ENCODE results near the gene ILF3.

GRCh38 chr19:9934077-9934849, 2.1 kb downstream of the OLFM2 start:
- PRO-cap: no peak
CAGE:
- cytosol, long polyA plus RNA: no peak
- long polyA plus RNA: no peak
- nucleus, long polyA plus RNA: no peak

DNA sequence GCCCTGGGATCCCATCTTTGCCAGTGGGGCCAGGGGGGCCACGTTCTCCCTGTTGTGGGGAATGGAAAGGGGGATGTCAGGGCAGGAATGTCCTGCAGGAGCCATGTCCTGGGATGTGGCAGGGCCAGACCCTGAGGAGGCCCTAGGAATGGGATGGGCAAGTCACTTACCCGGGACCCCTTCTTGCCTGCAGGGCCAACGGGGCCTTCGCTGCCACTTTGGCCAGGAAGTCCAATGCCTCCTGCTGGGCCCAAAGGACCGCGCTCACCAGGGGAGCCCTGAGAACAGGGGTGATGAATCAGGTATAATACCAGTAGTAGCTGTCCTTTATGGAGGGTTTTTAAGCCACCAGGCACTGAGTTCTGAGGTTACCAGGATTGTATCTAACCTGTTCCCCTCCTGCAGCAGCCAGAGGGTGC, 32.9 kb downstream of the COL5A3 start:
- PRO-cap: no peak
CAGE:
- cytosol, long polyA plus RNA: no peak
- long polyA plus RNA: no peak
- nucleus, long polyA plus RNA: no peak

DNA sequence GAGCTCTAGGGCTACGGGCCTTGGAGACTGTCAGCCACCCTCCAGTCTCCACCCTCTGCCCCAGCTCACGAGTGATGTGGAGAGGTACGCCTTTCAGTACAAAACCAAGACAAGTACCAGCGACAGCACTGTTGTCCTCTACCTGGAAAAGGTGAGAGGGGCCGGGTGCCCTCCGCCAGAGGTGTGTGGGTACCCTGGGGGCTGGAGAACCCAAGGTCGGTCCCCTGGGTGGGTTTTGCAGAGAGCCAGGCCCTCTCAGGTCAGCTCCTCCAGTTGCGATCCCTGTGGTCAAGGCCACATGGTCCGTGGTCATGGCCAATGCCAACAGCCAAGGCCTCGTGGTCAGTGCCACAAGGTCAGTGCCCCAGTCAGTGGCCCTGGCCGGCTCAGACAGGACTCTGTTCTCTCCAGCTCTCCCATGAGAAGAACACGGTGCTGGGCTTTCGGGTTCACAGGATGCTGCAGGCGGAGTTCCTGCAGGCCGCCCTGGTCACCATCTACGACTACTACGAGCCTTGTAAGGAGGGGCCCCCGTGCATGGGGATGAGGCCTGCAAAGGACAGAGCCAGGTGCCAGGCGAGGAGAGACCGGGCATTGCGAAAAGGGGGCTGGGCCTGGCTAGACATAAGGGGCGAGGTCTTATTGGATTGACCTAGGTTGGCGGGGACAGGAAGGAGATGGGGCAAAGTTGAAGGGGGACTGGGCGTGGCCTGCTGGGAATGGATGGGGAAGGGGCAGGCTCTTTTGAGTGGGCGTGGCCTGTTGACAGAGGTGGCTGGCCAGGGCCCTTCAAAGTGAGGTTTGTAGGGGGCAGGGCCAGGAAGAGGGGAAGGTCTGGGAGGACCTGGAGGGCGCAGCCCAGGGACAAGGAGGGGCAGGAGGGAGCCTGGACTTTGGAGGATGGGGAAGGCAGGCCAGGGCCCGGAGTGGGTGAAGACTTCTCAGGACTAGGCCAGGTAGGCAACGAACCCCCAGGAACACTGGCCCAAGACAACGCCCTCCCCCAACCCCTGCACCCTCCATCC, 15.2 kb upstream of the SHFL start:
- PRO-cap: no peak
CAGE:
- cytosol, long polyA plus RNA: no peak
- long polyA plus RNA: no peak
- nucleus, long polyA plus RNA: no peak

GRCh38 chr19:10113175-10114117, 2.0 kb downstream of the P2RY11 start:
- PRO-cap: no peak
CAGE:
- cytosol, long polyA plus RNA: no peak
- long polyA plus RNA: no peak
- nucleus, long polyA plus RNA: no peak

DNA sequence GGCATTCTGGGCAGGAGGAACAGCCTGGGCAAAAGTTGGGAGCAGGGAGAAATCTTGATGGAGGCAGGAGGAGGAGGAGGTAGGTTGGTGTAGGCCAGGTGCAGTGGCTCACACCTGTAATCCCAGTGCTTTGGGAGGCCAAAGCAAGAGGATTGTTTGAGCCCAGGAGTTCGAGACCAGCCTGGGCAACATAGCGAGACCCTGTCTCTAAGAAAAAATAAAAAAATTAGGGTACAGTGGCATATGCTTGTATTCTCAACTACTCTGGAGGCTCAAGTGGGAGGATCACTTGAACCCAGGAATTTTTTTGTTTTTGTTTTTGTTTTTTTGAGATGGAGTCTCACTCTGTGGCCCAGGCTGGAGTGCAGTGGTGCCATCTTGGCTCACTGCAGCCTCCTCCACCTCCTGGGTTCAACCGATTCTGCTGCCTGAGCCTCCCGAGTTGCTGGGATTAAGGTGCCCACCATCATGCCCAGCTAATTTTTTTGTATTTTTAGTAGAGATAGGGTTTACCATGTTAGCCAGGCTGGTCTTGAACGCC, 7.5 kb upstream of the ICAM4 start:
- PRO-cap: no peak
CAGE:
- cytosol, long polyA plus RNA: no peak
- long polyA plus RNA: no peak
- nucleus, long polyA plus RNA: no peak

DNA sequence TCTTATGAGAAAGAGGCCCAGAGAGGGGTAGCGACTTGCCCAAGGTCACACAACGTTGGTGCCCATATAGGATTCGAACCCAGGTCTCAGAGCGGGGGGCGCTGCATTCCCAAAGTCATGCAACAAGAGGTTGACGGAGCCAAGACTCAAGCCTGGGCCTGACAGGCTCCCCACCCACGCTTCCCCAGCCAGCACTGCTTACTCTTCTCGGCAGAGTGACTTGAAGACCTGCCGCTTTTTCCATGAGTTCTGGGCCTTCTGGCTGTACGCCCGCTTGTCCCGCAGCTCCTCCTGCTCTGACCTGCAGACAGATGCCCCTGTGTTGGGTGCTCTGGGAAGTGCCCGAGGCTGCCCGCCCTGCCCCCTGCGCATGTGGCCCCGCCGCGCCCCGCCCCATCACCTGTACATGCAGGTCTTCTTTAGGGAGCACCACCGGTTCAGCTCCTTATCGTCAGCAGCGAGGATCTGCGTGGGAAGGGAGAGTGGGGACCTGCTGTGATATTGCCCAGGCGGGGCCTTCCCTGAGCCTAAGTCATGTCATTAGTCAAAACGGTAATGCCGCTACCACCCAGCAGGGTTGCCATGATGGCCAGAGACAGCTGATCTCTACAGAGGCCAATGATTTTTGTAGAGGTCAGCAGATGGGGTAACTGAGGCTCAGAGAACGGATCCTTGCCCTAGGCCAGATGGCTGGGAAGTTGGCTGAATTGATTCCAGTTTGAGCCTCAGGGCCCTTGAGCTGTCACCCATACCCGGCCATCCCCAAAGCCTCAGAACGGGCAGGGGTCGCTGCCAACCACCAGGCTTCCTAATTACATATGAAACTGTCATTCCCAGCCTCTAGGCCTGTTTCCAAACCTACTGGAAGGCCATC, 10.7 kb downstream of the KRI1 start:
- PRO-cap: no peak
CAGE:
- cytosol, long polyA plus RNA: no peak
- long polyA plus RNA: no peak
- nucleus, long polyA plus RNA: no peak

- PRO-cap: no peak
CAGE:
- cytosol, long polyA plus RNA: no peak
- long polyA plus RNA: no peak
- nucleus, long polyA plus RNA: no peak
Observed at GRCh38 chr19:10625869-10626193, 478 bp downstream of the SLC44A2 start.

DNA sequence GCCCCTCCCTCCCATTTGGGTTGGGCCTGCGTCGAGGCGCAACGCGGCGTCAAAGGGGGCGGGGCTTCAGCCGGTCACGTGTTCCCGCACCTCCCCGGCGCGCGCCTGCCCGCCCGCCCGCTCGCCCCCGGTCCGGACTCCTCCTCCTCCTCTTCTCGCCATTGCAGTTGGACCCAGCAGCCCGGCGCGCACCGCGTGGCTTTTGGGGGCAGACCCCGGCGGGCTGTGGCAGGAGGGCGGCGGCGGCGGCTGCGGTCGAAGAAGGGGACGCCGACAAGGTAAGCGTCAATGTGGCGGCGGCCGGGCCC, at the start of gene ILF3:
Gene ILF3 (plus strand): TSS at position 137 of the 308 bp plus-strand sequence.
- PRO-cap: unidirectional peak, plus-strand start at position 160 of the sequence
CAGE:
- cytosol, long polyA plus RNA: start-site peak on the plus strand centred at position 121 of the sequence, 92 bp wide, 940 and 4,031 reads in 2 replicates
- long polyA plus RNA: start-site peak on the plus strand centred at position 200 of the sequence, 148 bp wide, 96 and 44 reads in 2 replicates
- nucleus, long polyA plus RNA: start-site peak on the plus strand centred at position 157 of the sequence, 179 bp wide, 3,527 and 7,894 reads in 2 replicates

- PRO-cap: no peak
CAGE:
- cytosol, long polyA plus RNA: no peak
- long polyA plus RNA: no peak
- nucleus, long polyA plus RNA: no peak
Observed at GRCh38 chr19:10694312-10695423, 6.6 kb upstream of the QTRT1 start.

GRCh38 chr19:10745072-10745544, 27.2 kb downstream of the DNM2 start:
- PRO-cap: no peak
CAGE:
- cytosol, long polyA plus RNA: no peak
- long polyA plus RNA: no peak
- nucleus, long polyA plus RNA: no peak

GRCh38 chr19:10749647-10750239, 31.9 kb downstream of the DNM2 start:
- PRO-cap: unidirectional peak, plus-strand start at chr19:10749949
CAGE:
- cytosol, long polyA plus RNA: no peak
- long polyA plus RNA: no peak
- nucleus, long polyA plus RNA: no peak

DNA sequence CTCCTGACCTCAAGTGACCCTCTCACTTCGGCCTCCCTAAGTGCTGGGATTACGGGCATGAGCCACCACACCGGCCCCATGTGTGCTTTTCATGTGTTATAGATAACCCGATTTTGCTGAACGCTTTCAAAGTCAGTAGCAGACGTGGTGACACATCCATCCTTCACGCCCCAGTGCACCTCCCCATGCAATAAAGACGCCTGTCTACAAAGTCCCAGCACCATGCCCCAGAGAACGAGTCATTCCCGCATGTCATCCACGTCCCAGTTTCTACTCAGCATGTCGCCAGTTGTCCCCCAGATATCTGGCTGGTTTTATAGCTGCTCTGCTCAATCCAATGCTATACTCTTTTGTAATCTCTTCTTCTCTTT, 42.4 kb downstream of the DNM2 start:
- PRO-cap: no peak
CAGE:
- cytosol, long polyA plus RNA: no peak
- long polyA plus RNA: no peak
- nucleus, long polyA plus RNA: no peak

GRCh38 chr19:10761544-10762219, 43.8 kb downstream of the DNM2 start:
- PRO-cap: no peak
CAGE:
- cytosol, long polyA plus RNA: no peak
- long polyA plus RNA: no peak
- nucleus, long polyA plus RNA: no peak

DNA sequence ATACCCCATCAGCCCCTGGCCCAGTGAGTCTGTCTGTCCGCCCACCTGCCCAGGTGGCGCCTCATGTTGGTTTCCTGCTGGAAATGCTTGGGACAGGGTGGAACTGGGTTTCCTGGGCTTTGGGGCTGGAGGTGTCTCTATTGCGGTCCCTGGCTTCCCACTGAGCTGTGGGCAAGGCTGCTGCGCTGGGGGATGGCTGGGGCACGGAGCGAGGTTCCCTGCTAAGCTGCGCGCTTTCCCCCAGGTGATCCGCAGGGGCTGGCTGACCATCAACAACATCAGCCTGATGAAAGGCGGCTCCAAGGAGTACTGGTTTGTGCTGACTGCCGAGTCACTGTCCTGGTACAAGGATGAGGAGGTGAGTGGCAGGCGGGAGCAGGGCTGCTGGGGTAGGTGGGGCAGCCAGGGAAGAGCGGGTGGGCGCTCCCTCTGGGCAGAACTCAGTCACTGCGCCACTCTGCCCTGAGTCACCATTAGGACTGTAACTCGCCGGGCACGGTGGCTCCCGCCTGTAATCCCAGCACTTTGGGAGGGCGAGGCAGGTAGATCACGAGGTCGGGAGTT, 23.9 kb downstream of the TMED1 start:
- PRO-cap: no peak
CAGE:
- cytosol, long polyA plus RNA: no peak
- long polyA plus RNA: no peak
- nucleus, long polyA plus RNA: no peak

DNA sequence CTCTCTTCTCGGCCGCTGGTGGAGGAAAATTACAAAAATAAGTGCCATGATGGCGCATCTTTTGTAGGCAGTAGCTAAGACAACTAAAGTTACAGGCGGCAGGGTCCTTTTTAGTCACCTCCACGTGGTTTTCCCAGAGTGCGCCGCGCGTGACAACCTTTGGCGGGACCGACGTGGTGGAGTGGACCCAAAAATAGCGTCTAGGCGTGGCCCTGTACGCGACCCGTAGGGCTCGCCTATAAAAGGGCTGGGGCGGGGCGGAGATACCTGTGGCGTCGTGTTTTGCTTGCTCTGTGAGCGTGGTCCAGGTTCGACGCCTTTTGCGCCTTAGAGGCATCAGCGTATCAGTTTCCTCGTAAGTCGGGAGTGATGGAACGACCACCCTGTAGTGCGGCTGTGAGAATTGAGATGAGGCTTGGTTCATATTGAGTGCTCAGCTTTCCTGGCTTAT, 429 bp upstream of the TMED1 start:
- PRO-cap: unidirectional peak, plus-strand start at position 270 of the sequence
CAGE:
- cytosol, long polyA plus RNA: no peak
- long polyA plus RNA: no peak
- nucleus, long polyA plus RNA: no peak

DNA sequence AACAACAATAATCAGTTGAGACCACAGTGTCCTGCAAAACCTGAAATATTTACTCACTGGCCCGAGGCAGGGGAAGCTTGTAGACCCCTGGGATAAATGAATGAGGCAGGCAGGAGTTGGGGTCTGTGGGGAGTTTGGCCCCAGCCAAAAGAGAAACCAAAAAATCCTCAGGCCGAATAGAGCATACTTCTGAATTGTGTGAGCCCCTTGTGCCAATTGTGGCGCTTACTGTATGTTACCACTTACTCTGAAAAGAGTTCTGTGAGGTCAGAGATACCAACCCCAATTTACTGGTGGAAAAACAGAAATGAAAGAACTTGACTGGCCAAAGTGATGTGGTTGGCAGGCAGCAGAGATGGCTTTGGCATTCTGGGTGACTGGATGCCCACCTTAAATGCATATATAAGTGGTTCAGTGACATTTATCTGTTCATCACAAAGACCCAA, 6.9 kb downstream of the CARM1 start:
- PRO-cap: no peak
CAGE:
- cytosol, long polyA plus RNA: no peak
- long polyA plus RNA: no peak
- nucleus, long polyA plus RNA: no peak

GRCh38 chr19:10896757-10897629, 25.6 kb downstream of the CARM1 start:
- PRO-cap: no peak
CAGE:
- cytosol, long polyA plus RNA: no peak
- long polyA plus RNA: no peak
- nucleus, long polyA plus RNA: no peak

- PRO-cap: bidirectional peak, plus-strand start at chr19:10961001, minus-strand start at chr19:10960691
CAGE:
- cytosol, long polyA plus RNA: no peak
- long polyA plus RNA: no peak
- nucleus, long polyA plus RNA: no peak
Observed at GRCh38 chr19:10960620-10960776, 332 bp upstream of the SMARCA4 start.

- PRO-cap: no peak
CAGE:
- cytosol, long polyA plus RNA: no peak
- long polyA plus RNA: no peak
- nucleus, long polyA plus RNA: no peak
Observed at GRCh38 chr19:10968214-10969240, 7.7 kb downstream of the SMARCA4 start.

- PRO-cap: no peak
CAGE:
- cytosol, long polyA plus RNA: no peak
- long polyA plus RNA: no peak
- nucleus, long polyA plus RNA: no peak
Observed at GRCh38 chr19:10984560-10985071, 23.8 kb downstream of the SMARCA4 start.